Pericardium fibroblast (primary cell): ENCODE measurements around a stretch of chr22.

GRCh38 chr22:42955046-42955742 lies 59.8 kb downstream of the PACSIN2 start:
- RAMPAGE, long total RNA: no peak

DNA sequence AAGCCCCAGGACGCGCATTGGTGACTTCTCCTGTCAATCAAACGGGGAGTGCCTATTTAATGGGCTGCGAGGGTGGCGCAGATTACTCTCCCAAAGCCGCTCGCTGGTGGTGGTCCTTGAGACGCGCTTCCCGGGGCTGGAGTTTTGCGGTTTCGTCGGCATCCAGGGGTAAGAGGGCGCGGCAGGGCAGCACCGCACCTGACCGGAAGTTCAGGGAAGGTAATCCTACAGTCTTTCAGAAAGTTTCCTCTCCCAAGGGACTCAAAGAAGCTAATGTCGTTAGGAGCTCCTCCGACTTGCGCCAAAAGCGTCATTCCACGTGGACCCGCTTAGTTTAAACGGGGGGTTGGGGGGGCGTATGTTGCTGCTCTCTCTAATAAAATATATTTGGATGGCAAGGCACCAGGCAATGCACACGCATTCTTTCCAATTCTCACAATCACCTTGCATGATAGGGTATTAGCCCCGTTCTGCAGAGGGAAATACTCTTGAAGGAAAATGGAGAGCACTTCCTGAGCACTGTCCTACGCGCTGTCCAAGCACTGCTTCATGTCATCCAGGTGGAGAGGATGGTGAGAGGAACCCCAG lies 445 bp upstream of the PACSIN2 start:
- RAMPAGE, long total RNA: no peak

- RAMPAGE, long total RNA: no peak
Measured at GRCh38 chr22:43144759-43145469, 1.7 kb upstream of the MCAT start.

GRCh38 chr22:43151695-43152307 lies 442 bp downstream of the TSPO start:
- RAMPAGE, long total RNA: no peak

- RAMPAGE, long total RNA: no peak
Measured at GRCh38 chr22:43213116-43213571, 26.2 kb upstream of the TTLL12 start.

DNA sequence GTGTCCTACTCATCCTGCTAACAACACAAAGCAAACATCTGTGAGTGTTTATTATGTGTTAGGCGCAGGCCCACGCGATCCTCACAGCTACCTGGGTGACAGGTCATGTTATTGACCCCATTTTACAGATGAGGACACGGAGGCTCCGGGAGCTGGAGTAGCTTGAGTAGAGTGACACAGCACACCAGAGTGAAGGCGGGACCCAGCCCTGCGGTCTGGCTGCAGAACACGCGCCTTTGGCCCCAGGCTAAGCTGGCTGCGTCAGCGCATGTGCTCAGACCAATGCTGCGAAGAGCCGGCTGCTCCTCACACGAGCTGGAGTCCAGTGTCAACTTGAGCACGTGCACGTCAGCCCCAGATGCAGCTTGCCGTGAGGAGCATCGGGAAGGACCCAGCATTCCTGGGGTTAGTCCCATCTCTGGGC lies 50.0 kb downstream of the SCUBE1 start:
- RAMPAGE, long total RNA: no peak

DNA sequence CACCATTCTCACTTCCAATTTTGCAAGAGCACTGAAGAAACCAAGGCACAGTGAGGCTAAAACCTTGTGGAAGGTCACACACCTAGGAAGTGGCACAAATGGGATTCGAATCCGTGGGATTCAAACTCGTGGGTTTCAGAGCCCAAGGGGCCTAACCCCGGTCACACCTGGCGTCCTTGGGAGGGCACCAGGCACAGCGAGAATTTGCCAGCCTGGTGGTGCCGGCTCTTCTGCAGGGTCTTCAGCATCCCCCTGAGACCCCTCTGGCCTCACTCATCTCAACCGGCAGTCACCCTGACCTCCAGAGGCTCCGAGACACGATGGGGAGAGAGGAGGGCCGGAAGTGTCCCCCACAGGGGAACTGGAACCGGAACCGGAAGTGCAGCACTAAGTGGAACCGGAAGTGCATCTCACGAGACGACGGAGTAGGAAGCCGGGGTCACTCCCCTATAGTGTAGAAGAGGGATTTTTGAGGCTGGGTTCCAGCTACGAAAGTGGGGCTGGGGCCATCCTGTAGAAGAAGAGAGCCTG lies 22.4 kb downstream of the SCUBE1 start:
- RAMPAGE, long total RNA: no peak

GRCh38 chr22:43399247-43399739 lies 12.5 kb upstream of the MPPED1 start:
- RAMPAGE, long total RNA: no peak

GRCh38 chr22:44026538-44027772 lies 2.9 kb downstream of the PARVB start:
- RAMPAGE, long total RNA: no peak

GRCh38 chr22:44049304-44050198 lies 25.4 kb downstream of the PARVB start:
- RAMPAGE, long total RNA: no peak

GRCh38 chr22:44085579-44086038 lies 61.5 kb downstream of the PARVB start:
- RAMPAGE, long total RNA: no peak

DNA sequence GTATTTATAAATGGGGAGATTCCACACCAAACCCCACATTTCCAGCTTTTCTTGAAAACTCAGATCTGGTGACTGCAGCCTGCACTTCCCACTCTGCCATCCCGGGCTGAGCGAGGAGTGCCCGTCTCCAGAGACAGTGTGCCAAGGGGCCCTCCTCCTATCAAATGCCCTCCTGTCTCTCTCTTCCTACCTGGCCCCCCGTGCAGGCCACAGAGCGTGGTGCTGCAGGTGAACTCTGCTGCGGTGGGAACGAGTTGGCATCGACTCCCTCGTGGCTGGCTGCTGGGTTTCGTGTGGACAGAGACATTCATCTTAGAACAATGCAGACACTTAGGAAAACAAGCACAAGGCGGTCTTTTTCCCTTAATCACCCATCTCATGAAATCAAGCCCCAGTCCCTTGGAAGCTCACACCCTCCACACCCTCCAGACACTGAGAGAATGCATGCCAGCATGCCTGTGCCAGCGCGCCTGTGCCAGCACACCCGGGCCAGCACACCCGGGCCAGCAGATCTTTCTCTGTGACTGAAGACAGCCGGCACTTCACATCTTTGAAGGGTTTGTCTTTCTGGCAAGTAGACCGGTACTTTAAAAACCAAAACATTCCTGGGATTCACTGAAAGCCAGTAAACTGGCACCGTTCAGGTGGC lies 65.0 kb downstream of the PARVB start:
- RAMPAGE, long total RNA: no peak

DNA sequence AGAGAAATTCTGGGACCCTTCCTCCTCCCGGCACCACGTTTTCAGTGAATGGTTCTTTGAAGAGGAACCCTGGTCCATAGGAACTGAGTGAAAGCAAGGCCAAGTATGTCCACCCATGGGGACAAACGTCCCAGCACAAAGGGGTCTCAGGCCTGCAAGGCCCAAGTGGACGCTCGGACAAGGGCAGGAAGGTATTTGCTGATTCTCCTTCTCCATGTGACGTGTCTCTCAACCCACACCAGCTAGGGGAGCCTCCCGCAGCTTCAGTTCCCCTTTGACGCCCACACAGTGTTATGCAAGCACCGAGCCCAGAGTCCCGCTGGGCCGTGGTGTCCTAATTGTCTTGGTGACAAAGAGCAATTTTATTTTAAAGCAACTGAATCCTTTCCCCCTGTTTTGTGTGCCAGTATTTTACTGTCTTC lies 8.4 kb upstream of the PARVG start:
- RAMPAGE, long total RNA: no peak

- RAMPAGE, long total RNA: no peak
Measured at GRCh38 chr22:44455577-44456111, 42.4 kb downstream of the RTL6 start.

GRCh38 chr22:44638921-44639693 lies 62.9 kb upstream of the PRR5 start:
- RAMPAGE, long total RNA: no peak

GRCh38 chr22:44659117-44659594 lies 42.8 kb upstream of the PRR5 start:
- RAMPAGE, long total RNA: no peak

- RAMPAGE, long total RNA: no peak
Measured at GRCh38 chr22:44698893-44699479, 3.0 kb upstream of the PRR5 start.

DNA sequence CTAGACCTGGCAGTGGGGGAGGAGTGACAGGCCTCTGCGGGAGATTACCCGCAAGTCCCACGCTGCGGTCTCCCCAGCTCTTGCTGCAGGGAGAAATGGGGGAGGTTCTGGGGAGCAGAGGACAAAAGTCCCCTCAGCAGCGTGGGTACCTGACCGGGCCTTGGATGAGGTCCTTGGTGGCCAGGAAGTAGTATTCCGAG lies 113.0 kb downstream of the ARHGAP8 start:
- RAMPAGE, long total RNA: no peak

GRCh38 chr22:45008219-45008649 lies 1.6 kb downstream of the PHF21B start:
- RAMPAGE, long total RNA: no peak

GRCh38 chr22:45072162-45072690 lies 62.4 kb upstream of the PHF21B start:
- RAMPAGE, long total RNA: no peak